Endodermal cell (in vitro differentiated cells): ENCODE results near the genes NRBF2, CTNNA3 and DNA2.

- PRO-cap, result no peak
Observed at GRCh38 chr10:63034351-63034712, 98.8 kb upstream of the NRBF2 start.

DNA sequence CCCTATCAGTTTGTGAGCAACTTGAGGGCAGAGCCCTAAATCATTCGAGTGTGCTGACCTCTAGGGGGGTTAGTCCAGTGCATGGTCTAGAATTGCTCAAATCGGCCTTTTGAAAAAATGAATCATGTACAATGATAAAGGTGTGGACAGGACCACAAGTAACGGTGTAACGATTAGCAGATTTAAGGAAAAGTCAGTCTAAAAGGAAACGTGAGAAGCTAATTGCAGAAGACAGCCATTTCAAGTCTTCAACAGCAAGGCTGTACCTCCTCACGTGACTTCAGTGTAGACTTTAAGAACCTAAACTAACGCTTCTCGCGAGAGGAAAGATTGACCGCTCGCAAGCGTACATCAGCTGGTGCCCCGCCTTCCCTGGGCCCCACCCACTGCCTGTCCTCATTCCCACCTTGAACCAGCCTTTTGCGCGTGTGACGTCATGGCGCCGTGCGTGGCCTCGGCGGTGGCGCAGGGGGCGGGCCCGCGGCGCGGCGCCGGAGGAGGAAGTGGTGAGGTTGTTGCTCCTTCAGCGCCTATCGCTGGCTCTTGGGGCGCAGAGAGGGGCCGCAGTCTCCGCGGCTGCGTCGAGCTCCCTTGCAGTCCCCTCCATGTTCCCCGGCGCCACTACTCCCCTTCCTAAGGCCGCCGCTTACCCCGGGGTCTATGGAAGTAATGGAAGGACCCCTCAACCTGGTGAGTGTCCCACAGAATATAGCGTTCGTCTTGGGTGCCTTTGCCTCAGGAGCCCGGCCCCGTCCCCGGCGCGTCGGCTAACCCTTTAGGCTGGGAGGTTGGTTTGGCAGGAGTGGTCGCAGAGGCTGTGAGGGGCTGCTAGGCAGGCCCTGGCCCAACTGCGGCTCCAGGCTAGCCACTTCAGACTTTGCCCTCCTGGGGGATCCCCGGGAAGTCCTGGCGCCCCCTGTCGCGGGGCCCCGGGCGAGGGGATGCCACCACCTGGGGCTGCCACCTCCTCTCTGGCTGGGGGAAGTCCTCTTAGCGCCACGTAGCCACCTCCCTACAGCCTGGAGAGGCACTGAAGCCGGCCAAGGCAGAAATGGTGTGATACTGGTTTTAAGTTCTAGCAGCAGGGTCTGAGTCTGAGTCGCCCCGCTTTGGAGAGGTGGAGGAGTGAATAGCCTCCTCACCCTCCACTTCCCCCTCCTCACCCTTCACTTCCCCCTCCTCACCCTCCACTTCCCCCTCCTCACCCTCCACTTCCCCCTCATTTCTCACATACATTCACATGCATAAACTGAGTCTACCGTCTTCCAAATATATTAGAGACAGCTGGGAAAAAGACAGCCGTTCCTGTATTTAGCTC, at the start of gene NRBF2:
NRBF2 (plus strand) TSS at position 518 of the 1,318 bp plus-strand sequence.
- PRO-cap, result bidirectional peak, plus-strand start at position 533 of the sequence, minus-strand start at position 294 of the sequence; bidirectional peak, plus-strand start at position 778 of the sequence, minus-strand start at position 772 of the sequence; bidirectional peak, plus-strand start at position 1,015 of the sequence, minus-strand start at position 973 of the sequence

- PRO-cap, result no peak
Observed at GRCh38 chr10:63137302-63137638, 4.1 kb downstream of the NRBF2 start.

- PRO-cap, result no peak
Observed at GRCh38 chr10:63197309-63197709, 64.2 kb downstream of the NRBF2 start.

DNA sequence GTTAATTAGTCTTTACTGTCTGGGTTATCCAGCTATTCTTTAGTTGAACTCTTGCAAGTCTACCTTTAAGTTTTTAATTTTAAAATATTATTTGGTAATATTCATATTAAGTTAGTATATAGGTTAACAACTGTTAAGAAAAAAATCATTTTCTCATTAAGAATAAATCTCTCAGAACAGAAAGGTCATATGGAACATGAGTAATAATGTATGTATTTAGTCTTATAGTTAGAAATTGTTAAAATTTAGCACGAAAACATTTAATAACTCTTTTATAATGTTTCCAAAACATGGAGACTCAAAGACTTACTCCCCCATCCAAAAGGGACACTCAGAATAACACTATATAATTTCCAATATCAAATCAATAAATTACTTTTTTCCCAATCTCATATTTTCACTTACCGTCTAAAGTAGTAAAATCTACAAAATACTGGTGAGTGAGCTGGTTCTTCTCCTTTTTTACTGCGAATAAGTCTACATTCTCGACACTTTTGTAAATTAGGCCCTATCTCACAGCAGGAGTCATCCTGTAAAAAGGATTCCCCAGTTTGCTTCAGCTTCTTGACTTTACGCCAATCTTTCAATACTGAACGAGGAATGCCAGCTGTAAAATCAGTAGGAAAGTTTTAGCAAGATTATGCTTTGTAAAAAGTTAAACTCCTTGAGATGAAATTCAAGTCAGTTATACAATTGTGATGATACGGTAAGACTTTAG, 67.1 kb downstream of the NRBF2 start:
- PRO-cap, result no peak

GRCh38 chr10:63478549-63479081, 12.8 kb upstream of the JMJD1C start:
- PRO-cap, result no peak

- PRO-cap, result no peak
Observed at GRCh38 chr10:63542381-63543132, 21.4 kb downstream of the REEP3 start.

DNA sequence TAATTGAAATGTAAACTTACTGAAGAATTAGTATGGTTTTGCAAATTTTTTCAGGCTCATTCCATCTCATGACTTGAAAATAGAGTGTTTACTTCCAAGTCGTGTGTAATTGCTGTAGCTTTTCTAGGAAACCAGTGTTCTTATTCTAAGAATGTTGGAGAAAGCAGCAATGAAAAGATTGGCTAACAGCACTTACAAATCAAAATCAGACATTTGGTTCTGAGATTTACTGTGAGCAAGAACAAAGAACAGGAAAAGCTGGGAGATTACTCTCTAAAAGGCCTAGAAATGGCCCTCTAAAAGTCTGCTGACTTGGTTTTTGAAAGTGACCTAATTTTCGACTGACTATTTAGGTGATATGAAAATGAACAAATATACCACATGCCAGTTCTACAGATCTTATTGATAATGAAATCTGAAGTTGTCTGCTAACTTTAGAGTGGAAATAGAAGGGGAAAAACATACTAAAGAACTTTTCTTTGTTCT, 52.1 kb downstream of the REEP3 start:
- PRO-cap, result no peak

GRCh38 chr10:63673225-63673845, 152.1 kb downstream of the REEP3 start:
- PRO-cap, result no peak

DNA sequence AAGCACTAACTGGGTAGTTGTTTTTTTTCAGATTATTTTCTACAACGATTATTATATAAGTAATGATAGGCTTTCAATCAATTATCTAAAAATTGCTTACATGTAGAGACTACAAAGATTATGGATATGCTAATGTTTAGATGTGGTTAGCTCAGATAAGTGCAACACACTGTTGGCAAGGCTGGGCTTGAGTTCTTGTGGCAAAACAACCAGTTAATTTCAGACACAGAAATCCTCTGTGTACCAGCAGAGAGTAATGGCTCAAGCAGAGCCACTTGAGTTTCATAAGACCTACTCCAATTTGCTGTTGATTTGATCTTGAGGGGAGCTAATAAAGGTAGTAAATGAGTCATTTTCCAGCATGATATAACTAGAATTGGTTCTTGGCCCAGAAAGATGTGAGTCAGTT, 185.9 kb downstream of the REEP3 start:
- PRO-cap, result no peak

DNA sequence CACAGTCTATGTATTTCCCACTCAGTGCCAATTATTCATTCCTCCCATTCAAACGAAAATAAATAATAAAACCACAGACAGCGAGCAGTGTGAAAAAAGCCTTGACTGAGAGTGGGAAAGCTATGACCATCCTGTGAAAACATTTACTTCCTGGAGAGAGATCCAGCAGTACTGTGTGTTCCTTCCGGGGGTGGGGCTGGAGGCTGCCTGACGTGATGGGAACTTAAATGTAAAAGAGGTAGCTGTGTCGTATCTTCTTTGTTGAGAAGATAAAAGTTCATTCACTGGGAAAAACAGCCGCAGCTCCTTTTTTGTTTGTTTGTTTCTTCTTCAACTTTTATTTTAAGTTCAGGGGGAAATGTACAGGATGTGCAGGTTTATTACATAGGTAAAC, 278.0 kb downstream of the REEP3 start:
- PRO-cap, result no peak

- PRO-cap, result no peak
Observed at GRCh38 chr10:67224366-67225034, 298.7 kb downstream of the LRRTM3 start.

- PRO-cap, result unidirectional peak, plus-strand start at chr10:67230665; bidirectional peak, plus-strand start at chr10:67230856, minus-strand start at chr10:67230828; unidirectional peak, minus-strand start at chr10:67231049; unidirectional peak, minus-strand start at chr10:67231127
Observed at GRCh38 chr10:67230494-67231429, 304.9 kb downstream of the LRRTM3 start.

DNA sequence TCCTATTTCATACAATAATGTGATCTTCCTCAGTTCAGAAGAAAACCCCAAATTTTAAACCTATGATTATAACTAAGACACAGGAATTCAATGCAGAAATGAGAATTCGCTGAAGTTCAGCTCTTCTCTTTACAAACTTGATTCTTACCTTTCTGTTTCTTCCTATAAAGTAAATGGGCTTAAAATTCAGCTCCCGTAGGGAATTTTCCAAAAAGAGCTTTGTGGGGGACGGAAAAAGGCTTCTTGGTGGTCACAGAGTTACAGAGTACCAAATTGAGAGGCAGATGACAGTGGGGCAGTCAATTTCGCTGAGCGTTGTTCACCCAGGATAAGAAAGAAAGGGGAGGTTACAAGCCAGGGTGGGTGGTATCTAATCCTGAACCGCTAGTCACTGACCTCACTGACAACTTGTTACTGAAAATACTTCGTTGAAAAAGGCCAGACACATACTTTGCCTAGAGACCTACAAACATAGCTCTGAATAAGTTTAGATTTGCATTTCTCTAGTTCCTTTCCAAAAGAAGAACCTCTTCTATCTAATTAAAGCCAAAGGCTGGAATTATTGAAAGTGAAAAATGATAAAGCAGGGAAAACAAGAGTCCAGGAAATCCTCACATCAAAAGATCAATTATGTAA, at the start of gene CTNNA3:
CTNNA3 (minus strand) TSS at position 344 of the 636 bp plus-strand sequence.
- PRO-cap, result no peak

GRCh38 chr10:67788391-67788973, 49.5 kb downstream of the DNAJC12 start:
- PRO-cap, result unidirectional peak, plus-strand start at chr10:67788690

- PRO-cap, result no peak
Observed at GRCh38 chr10:67819693-67820194, 18.2 kb downstream of the DNAJC12 start.

- PRO-cap, result no peak
Observed at GRCh38 chr10:68053997-68054432, 21.1 kb downstream of the HERC4 start.

DNA sequence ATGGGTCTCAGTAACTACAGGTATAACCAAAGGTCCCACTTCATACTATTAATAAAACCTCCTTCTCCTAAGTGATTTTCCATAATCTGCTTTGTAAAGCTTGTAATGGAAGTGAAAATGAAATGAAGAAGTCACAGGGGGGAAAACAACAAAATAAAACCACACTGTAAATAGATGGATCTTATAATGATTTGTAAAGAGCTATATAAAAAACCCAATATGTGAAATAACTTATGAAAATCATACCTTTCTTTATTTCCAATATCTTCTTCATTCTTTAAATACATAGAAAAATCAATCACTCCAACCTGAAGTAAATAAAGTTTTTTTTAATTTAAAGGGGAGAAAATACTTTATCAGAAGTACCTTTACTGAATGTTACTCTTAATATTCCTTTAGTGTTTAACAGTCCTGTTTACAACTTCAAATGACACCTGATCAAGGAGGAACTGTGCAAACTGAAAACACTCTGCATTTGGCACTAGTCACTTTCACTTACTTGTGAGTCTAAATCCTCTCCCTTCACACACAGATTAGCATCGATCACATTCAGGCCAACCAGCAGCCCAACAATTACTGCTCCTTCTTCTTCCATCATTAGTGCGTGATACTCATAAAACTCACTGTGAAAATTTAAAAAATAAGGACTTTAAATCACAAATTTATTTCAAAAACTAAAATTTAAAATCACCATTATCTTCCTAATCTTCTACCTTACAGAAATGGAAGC, 13.1 kb downstream of the RUFY2 start:
- PRO-cap, result no peak

GRCh38 chr10:68471184-68472364, at the start of gene DNA2:
Gene DNA2, minus strand, starts transcription at chr10:68471973.
- PRO-cap, result bidirectional peak, plus-strand start at chr10:68471694, minus-strand start at chr10:68471708; bidirectional peak, plus-strand start at chr10:68472028, minus-strand start at chr10:68471891

GRCh38 chr10:68599931-68600815, 40.0 kb downstream of the TET1 start:
- PRO-cap, result bidirectional peak, plus-strand start at chr10:68600481, minus-strand start at chr10:68600452; unidirectional peak, minus-strand start at chr10:68600709; unidirectional peak, minus-strand start at chr10:68600718; unidirectional peak, minus-strand start at chr10:68600730